Skeletal muscle satellite cell (primary cell): ENCODE measurements around a stretch of chr1.

DNA sequence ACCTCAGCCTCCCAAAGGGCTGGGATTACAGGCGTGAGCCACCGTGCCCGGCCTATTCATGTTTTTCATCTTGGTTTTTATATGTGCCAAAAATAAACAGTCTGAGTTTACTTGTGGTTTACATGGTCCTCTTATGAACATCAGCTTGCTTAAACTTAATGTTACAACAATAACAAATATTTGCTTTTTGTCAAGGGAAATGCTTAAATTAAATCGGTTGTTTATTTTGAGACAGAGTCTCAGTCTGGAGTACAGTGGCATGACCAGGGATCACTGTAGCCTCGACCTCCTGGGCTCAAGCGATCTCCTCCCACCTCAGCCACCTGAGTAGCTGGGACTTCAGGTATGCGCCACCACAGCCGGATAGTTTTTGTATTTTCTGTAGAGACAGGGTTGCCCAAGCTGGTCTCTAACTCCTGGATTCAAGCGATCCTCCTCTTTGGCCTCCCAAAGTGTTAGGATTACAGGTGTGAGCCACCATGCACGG, 2.3 kb downstream of the HP1BP3 start:
- CAGE, long polyA plus RNA, result no peak

DNA sequence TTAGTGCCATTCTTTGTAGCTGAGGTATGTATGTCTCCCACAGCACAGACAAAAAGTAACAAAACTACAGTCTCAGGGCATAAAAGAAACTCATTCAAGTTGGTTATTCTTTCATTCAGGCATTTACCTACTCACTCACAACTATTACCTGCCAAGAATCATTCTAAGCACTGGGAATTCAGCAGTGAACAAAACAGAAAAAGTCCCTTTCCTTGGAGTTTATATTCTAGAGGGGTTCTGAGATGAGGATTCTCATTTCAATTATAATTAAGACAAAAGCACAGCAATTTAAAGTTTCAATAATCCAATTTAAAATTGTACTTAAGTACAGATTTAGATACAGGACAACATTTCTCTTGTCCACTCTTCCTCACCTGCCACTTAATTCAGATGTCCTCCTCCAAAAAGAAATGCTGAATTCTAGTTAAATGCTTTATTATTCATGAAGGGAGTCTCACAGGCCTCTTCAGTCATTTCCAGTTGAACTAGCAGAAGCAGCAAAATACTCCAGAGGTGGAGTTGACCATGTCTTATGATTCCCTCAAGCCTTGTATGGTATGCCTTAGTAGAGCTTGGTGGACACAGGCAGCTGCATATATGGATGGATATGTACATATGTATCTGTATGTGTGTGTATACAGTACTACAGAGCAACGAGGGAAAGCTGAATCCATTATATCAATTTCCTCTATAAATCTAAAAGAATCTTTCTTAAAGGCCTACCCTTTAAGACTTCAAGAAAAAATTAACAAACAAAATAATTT, 83.4 kb upstream of the HP1BP3 start:
- CAGE, long polyA plus RNA, result no peak

GRCh38 chr1:20893457-20893908, 106.4 kb upstream of the HP1BP3 start:
- CAGE, long polyA plus RNA, result no peak

- CAGE, long polyA plus RNA, result no peak
These were observed 112.5 kb upstream of the HP1BP3 start for GRCh38 chr1:20899473-20900074.

- CAGE, long polyA plus RNA, result no peak
These were observed 39.5 kb downstream of the EIF4G3 start for GRCh38 chr1:21137204-21137690.

GRCh38 chr1:21175343-21175649, 1.4 kb downstream of the EIF4G3 start:
- CAGE, long polyA plus RNA, result no peak

DNA sequence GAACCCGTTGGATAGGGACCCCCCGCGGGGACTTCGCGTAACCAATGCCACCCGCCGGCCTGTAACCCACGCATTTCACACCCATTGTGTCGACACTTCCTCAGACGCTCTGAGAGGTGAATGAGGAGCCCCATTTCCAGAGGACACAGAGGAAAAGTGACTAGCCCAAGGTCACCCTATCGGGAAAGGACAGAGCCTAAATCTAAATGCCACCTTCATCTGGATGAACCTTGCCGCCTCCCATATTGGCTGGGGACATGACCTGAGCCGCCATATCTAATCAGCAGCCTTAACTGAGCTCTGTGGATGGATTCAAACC, 549 bp upstream of the EIF4G3 start:
- CAGE, long polyA plus RNA, result no peak

GRCh38 chr1:21268276-21269178, 21.7 kb downstream of the ECE1 start:
- CAGE, long polyA plus RNA, result no peak

- CAGE, long polyA plus RNA, result no peak
These were observed 20.7 kb downstream of the ECE1 start for GRCh38 chr1:21269422-21270130.

- CAGE, long polyA plus RNA, result no peak
These were observed 19.3 kb downstream of the ECE1 start for GRCh38 chr1:21270857-21271419.

- CAGE, long polyA plus RNA, result no peak
These were observed 28.4 kb upstream of the ECE1 start for GRCh38 chr1:21318612-21319161.

DNA sequence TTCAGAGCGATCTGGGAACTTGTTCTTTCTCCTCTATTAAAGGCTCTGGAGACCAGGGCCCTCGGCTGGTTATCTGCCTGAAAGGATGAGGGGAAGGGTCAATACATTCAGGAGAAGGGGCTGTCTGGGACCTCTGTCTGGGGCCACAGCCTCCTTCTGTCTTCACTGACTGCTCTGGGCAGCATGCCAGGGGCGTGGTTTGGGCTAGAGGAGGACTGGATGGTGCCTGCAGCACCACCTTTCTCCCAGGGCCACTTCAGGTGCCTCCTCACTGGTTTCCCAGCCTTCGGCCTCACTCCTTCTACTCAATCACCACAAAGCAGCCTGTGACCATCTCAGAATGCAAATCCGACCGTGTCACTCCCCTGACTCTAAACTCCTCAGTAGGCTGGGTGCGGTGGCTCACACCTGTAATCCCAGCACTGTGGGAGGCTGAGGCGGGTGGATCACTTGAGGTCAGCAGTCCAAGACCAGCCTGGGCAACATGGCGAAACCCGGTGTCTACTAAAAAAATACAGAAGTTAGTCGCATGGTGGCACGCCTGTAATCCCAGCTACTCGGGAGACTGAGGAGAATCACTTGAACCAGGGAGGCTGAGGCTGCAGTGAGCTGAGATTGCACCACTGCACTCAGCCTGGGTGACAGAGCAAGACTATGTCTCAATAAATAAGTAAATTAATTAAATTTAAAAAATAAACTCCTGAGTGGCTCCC, 50.1 kb upstream of the ECE1 start:
- CAGE, long polyA plus RNA, result no peak

DNA sequence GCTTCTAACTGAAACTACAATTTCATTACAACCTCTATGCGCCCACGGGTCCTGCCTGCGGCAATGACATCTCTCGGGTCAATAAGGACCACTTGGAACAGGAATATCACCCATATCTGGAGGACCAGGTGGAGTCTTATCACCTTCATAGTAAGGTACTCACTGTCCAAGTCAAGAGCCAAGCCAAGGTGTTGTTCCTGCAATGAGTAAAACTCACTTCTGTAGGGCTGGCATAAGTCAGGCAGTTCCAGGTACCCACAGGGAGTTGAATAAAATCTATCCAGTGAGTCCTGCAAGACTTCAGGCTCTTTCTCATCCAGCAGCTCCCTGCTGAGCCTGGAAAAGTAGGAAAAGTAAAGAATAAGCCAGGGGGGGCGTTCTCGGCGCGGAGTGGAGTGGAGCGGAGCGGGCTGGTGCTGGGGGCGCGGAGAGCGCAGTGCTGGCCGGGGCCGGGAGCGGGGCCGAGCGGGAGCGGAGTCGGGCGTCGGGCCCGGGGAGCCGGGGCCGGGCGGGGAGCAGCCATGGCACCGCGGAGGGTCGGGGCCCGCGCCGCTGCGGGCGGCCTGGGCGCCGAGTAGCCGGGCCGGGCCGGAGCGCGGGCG, 12.2 kb upstream of the NBPF3 start:
- CAGE, long polyA plus RNA, result no peak

DNA sequence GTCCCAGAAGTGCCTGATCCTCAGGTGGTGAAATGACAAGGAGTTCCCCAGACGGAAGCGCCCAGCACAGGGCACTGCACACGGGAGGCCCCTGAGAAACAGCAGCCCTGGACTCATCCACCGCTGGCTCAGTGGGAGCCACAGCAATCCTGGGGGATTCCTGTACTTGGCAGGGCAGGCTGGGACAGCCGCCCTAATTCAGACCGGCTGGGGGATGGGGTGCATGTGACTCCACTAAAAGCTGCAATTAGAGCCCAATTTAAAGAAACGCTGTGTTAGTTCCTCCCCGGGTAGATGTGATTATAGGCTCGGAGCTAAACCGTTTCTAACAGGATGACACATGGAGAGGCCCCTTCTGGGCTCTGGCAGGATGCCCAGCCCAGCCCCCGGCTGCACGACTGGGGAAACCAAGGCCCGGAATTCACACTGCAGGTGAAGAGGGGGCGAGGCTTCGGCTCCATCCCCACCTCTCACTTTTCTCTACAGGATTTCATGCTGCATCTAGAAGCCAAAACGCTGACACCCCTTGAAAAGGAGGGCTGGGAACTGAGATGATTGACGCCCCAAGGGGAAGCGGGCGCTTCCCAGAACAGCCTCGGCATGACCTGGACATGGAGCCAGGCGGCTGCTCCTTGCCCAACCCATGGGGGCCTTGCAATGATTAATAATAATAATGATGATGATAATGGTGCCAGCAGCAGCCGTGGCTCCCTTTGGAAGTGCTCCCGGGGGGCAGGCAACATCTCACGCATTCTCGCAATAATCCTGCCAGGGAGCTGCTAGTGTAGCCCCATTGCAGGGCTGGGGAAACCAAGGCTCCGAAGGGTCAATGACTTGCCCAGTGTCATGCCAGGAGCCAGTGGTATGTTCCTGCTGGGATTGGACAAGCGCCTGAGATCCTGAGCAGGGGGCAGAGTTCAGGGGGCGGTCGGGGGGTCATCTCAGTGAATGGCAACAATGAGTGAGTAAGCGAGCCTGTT, 78.4 kb downstream of the RAP1GAP start:
- CAGE, long polyA plus RNA, result no peak

- CAGE, long polyA plus RNA, result no peak
These were observed 61.3 kb downstream of the RAP1GAP start for GRCh38 chr1:21607411-21608764.

- CAGE, long polyA plus RNA, result no peak
These were observed 17.8 kb upstream of the RAP1GAP start for GRCh38 chr1:21686798-21687475.

GRCh38 chr1:21764527-21765593, 18.1 kb downstream of the USP48 start:
- CAGE, long polyA plus RNA, result no peak

DNA sequence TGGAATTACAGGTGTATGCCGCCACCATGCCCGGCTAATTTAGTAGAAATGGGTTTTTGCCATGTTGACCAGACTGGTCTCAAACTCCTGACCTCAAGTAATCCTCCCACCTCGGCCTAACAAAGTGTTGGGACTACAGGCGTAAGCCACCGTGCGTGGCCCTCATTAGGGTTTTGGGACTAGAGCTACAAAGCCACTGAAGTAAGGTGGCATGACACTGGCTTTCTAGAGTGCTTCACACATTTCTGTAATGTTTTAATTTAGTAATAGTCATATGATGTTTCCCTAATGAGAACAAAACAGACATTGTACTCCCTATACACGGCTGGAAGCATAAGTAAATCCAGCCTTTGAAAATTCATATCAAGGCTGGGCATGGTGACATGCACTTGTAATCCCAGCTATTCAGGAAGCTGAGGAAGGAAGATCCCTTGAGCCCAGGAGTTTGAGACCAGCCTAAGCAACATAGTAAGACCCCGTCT, 7.5 kb downstream of the USP48 start:
- CAGE, long polyA plus RNA, result no peak

GRCh38 chr1:21852149-21853031, 40.3 kb downstream of the LDLRAD2 start:
- CAGE, long polyA plus RNA, result no peak

DNA sequence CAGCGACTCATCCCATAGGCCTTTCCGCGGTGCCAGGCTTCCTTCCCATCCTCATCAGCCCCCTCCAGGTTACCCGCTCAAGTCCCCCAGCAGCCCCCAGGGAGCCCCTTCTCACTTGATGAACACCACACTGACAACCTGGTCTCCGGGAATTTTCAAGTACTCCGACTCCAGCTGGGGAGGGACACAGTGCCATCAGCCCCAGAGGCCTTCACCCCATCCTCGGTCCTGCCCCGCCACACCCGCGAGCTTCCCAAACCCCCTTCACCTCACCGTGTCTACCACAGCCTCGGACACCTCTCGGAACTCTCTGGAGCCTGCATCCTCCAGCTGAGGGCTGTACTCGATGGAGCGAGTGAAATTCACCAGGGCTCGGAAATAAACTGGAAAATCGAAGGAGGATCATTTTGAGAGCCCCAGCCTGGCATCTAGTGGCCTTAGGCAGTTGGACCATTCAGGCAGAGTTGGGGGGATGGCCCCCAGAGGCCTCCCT, 46.8 kb downstream of the HSPG2 start:
- CAGE, long polyA plus RNA, result no peak